Skeletal muscle cell (primary cell): ENCODE measurements around a stretch of chr14.

- RRBS = no CpG with 5 or more reads among the region's 1 CpG
Observed at GRCh38 chr14:106153875-106154396, 627.6 kb downstream of the TMEM121 start.

GRCh38 chr14:106872311-106873445 is 1346.3 kb downstream of the TMEM121 start:
- RRBS = no CpG with 5 or more reads among the region's 38 CpGs